ENCODE measurements around a stretch of chr11.

GRCh38 chr11:803222-803624 lies 1.8 kb downstream of the PIDD1 start:
- PRO-cap, 3 experiments: no peak in any of the 3 experiments
- RAMPAGE, long total RNA: no peak

GRCh38 chr11:810172-810599 lies 419 bp downstream of the RPLP2 start:
- PRO-cap, 3 experiments: no peak in any of the 3 experiments
- RAMPAGE, long total RNA: no peak

GRCh38 chr11:830131-830720 lies 2.5 kb downstream of the CRACR2B start:
- PRO-cap, 3 experiments: peak in 2 of 3 experiments; most common plus-strand start chr11:830441 (in 1); most common minus-strand start chr11:830289 (in 1)
- RAMPAGE, long total RNA: no peak

- PRO-cap, 3 experiments: peak in 1 of 3 experiments; most common minus-strand start chr11:834094 (in 1)
- RAMPAGE, long total RNA: no peak
Observed at GRCh38 chr11:833877-834781, 1.4 kb downstream of the CD151 start.

- PRO-cap, 3 experiments: no peak in any of the 3 experiments
- RAMPAGE, long total RNA: no peak
Observed at GRCh38 chr11:932604-932928, 6.9 kb downstream of the AP2A2 start.

DNA sequence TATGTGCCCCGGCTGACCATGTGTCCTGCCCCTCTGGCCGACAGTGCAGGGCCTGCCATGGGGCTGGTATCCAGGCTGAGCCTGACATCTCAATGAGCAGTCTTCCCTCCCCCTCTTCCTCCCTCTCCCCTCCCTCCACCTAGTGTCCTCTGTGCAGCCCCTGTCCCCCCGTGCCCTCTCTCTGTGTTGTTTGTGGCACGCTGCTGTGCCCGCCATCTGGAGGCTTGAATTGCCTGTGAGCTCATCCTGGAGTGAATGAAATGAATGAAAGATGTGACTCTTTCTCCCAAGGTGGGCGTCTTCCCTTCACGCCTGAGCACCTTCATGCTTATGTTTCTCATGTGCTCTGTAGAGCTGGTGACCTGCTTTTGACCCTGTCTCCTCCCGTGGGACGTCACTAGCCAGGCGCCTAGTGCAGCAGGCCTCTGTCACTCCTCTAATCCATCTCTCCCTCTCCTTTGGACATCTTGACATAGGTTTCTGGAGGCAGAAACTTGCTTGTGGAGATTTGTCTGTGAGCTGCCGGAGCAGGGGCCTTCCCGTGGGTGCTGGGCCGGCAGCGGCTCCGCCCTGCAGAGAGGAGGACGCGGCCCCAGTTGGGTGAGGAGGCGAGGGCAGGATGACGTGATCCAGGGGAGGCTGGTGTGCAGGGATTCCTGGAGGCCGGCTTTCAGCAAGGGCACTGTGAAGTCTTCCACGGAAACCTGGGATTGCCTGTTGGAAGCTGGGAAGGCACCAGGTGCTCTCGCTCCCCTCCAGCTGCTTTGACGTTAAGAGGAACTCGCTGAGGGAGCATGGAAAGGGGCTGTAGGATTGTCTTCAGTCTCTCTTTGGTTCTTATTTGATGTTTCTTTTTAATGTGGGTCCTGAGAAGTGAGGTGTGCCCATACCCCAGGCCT lies 40.6 kb downstream of the MUC6 start:
- PRO-cap, 3 experiments: no peak in any of the 3 experiments
- RAMPAGE, long total RNA: no peak

DNA sequence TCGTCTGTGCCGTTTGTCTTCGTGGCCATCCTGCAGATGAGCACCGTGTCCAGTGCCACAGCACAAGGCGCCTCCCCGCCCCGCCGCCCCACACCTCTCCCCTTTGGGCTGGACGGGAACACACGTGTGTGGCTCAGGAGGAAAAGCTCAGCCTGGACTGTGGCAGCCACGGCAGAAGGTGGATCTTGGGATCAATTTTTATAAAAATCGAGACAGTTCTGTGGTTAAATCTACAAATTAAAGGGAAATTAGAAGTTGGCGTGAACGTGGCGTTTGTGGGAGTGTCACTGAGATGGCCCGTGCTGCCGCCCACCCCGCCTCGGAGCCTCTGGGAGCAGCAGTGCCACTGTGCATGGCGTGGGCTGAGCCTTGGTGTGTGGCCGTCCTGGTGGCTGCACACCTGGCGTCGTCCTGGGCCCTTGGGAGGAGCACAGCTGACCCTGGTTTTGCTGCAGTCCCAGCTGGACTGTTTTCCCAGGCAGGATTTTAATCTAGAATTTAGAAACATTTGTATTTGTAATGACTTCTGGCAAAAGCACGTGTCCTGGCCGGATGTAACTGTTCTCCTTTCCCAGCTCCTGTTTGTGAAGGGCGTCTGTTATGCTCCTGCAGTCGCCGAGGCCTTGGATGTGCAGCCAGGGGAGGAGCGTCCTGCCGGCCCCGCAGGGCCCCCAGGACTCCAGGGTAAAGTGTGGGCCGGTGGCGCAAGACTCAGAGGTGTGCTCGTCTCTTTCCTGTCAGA lies 25.7 kb downstream of the MUC6 start:
- PRO-cap, 3 experiments: no peak in any of the 3 experiments
- RAMPAGE, long total RNA: no peak

GRCh38 chr11:1081566-1081904 lies 45.0 kb upstream of the MUC6 start:
- PRO-cap, 3 experiments: no peak in any of the 3 experiments
- RAMPAGE, long total RNA: no peak

DNA sequence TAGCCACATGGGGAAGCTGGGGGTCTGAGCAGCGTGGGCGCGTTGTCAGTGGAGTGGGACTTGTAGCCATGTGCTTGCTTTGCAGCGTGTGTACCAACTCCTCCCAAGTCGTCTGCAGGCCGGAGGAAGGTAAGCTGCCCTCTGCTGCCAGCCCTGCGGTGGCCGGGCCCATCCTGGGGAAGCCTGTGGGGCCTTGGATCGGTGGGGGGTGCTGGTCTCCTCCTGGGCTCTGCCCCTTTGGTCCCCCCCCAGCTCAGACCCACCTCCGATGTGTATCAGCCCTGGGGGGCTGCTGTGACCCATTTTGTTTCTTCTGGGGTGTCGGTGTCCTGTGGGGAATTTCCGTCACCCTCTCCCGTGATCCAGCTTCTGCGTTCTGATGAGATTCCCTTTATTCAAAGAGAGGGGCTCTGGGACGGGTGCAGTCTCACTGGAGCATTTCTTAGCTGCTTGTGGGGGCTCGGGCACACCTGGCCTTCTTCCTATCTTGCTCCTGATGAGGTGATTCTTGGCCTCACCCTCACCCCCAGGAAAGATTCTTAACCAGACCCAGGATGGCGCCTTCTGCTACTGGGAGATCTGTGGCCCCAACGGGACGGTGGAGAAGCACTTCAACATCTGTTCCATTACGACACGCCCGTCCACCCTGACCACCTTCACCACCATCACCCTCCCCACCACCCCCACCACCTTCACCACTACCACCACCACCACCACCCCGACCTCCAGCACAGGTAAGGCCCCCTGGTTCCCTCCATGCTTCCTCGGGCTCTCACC lies 56.0 kb upstream of the MUC6 start:
- PRO-cap, 3 experiments: no peak in any of the 3 experiments
- RAMPAGE, long total RNA: no peak

DNA sequence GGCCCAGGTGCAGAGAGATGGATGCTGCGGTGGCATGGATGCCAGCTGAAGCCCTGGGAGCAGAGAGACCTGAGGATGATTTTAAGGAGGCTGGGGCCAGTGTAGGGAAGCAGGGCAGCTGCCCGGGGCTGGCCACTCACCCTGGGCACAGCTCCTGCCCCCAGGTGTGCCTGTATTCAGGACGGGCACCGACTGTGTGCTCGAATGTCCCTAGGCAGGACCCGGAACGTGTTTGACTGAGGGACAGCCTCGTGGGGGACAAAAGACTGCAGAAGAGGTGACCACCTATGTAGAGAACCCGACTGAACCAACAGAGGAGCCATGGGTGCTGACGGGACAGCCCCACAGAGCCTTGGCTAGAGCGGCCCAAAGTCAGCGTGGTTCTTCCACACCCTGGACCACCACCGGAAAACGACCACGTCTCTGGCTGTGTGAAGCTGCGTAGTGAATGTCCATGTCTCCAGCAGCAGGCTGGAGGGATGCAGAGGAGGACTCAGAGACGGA lies 17.8 kb upstream of the MUC5B start:
- PRO-cap, 3 experiments: no peak in any of the 3 experiments
- RAMPAGE, long total RNA: no peak

DNA sequence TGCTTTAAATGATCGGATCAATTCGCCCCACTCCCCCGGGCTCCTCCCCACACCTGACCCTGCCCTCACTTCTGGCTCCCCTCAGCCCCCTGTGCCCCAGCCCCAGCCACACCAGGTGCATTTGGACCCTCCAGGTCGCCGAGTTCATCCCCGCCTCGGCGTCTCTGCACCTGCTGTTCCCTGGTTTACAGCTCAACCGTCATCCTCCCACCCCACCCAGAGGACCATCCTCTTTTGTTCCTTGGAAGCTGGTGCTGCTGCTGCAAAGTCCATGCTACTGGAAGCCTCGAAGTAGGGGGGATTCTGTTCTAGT lies 4.6 kb upstream of the MUC5B start:
- PRO-cap, 3 experiments: no peak in any of the 3 experiments
- RAMPAGE, long total RNA: no peak

GRCh38 chr11:1520723-1521267 lies 34.2 kb upstream of the MOB2 start:
- PRO-cap, 3 experiments: no peak in any of the 3 experiments
- RAMPAGE, long total RNA: no peak

DNA sequence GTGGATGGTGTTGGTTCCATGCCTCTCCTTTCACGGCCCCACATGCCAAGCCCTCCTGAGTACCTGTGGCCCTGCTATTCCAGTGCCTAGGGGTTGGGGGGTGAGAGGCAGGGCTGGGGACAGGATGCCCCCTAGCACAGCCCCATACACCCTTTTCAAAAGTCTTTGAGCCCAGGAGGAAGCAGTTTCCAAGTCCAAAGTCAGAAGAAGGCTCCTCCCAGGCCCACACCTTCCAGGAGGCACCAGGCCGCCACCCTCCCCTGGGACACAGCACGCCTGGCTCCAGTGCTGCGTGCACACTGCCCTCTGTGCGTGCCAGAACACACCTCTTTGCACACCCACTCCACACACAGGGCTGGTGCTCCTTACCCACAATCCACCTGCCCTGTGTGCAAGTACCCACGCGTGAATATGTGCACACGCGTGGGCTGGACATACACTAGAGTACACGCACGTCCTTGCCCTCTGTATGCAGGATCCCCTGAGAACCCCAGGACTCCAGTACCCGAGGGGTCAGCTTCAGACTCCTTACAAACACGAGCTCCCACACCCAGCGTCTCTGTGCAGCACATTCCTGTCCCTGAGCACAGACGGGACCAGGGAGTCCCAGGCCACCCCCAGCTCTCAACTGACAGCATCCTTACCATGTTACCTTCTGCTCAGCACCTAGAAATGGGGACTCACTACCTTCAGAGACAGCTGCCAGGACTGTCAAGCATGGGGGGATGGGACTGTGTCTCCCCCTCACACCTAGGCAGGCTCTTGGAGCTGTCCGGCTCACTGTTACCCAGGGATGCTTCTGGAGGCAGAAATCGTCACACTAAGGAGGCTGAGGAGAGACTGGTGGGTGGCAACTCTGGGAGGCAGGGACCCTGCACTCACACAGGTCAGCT lies 2.8 kb downstream of the DUSP8 start:
- PRO-cap, 3 experiments: no peak in any of the 3 experiments
- RAMPAGE, long total RNA: no peak

DNA sequence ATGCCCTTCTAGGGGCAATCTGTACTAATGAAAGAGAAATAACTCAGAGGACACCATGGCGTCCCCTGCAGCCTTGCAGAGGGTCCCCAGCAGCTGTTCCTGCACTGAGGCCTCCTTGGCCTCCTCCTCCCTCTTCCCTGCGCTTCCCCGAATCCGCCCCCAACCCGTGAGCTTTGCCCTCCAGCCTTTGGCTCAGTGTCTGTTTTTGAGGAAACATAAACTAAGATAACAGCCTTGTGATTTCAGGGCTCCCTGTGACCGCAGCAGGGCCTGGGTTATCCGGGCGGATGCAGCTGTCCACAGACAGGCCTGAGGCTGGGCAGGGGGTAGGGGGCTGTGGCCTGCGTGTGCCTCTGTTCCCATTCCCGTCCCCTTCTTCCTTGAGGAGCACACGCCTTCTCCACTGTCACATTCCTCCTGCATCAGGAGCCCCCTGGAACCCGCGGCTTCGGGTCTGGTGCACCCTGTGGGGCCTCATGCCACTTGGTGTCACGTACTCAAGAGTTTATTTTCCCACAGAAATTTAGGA lies 25.1 kb downstream of the KRTAP5-5 start:
- PRO-cap, 3 experiments: no peak in any of the 3 experiments
- RAMPAGE, long total RNA: no peak

DNA sequence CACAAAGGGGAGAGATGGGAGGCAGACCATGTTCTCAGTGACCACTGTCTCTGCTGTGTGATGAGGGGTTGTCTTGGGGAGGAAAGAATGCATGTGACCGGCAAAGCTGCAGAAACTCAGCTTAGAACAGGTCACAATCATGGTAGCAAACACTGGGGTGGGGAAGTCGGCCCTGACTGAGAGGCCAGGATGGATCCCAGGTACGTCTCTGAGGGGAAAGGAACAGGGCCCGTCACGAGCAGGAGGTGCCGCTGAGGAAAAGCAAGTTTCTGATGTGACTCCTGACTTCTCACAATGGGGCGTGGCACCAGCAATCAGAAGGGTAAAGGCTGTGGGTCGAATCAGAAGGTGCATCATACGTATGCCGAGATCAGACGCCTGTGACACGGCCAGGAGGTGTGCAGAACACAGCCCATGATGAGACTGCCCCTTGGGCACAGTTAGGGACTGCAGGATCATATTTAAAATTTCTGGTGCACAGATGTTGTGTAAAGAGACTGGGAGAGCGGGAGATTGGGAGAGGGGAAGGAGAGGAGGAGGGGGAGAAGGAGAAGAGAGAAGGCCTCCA lies 30.5 kb downstream of the KRTAP5-5 start:
- PRO-cap, 3 experiments: no peak in any of the 3 experiments
- RAMPAGE, long total RNA: no peak

DNA sequence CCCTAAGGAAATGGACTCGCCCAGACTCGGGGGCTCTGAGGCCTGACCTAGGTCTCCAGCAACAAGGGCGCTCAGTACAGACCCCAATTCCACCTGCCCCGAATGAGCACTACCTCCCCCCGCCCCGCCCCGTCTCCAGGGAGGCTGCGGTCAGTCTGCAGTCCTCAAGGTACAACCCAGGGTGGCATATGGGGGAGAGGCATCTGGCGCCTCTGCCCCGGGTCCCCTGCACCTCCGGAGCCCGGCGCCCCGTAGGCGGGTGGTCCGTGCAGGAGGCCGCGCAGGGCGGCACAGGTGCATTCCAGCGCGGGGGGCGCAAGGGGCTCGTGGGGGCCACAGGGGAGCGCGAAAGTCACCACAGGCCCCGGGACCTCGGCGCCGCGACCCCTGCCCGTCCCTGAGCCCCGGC lies 354 bp downstream of the CTSD start:
- PRO-cap, 3 experiments: no peak in any of the 3 experiments
- RAMPAGE, long total RNA: no peak

DNA sequence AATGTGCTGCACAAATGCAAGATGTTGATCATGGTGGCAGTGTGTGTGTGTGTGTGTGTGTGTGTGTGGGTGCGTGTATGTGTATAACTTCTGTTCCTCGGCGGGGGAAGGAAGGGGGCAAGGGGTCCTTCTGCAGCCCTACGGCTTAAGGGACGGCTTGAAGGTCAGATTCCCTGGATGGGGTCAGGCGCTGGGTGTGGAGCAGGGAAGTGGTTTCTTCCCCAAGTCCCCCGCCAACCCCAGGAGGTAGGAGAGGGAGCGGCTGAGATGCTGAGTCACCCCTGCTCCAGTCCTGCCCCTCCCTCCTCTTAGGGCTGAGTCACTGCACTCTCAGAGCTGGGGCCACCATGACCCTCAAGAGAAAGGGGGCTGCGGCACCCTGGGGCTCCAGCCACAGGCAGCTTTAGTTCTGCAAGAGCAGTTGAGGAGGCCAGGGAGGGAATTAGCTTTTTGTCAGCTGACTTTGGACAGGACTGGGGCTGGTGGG lies 8.7 kb upstream of the CTSD start:
- PRO-cap, 3 experiments: no peak in any of the 3 experiments
- RAMPAGE, long total RNA: no peak

- PRO-cap, 3 experiments: no peak in any of the 3 experiments
- RAMPAGE, long total RNA: no peak
Observed at GRCh38 chr11:1780904-1781610, 17.3 kb upstream of the CTSD start.

DNA sequence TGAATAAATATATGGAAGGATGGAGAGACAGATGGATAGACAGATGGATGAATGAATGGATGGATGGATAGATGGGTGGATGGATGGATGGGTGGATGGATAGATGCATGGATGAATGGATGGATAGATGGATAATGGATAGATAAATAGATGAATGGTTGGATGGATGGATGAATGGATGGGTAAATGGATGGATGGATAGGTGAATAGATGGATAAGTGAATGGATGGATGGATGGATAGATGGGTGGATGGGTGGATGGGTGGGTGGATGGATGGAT lies 8.5 kb downstream of the LSP1 start:
- PRO-cap, 3 experiments: no peak in any of the 3 experiments
- RAMPAGE, long total RNA: no peak

DNA sequence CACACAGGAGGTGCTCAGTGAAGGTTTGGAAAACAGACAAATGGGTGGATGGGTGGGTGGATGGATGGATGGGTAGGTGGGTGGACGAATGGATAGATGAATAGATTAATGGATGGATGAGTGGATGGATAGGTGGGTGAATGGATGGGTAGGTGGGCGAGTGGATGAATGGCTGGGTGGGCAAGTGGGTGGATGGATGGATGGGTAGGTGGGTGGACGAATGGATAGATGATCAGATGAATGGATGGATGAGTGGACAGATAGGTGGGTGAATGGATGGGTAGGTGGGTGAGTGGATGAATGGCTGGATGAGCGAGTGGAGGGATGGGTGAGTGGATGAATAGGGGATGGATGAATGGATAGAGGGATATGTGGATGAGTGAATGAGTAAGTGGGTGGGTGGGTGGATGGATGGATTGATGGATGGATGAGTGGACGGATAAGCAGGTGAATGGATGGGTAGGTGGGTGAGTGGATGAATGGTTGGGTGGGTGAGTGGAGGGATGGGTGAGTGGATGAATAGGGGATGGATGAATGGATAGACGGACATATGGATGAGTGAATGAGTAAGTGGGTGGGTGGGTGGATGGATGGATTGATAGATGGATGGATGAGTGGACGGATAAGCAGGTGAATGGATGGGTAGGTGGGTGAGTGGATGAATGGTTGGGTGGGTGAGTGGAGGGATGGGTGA lies 1.0 kb upstream of the PRR33 start:
- PRO-cap, 3 experiments: no peak in any of the 3 experiments
- RAMPAGE, long total RNA: no peak

Data from cerebellum (tissue), 5 donors.